RPMI7951 (cell line): ENCODE measurements around the genes BNC2, PLIN2 and IFNA21.

DNA sequence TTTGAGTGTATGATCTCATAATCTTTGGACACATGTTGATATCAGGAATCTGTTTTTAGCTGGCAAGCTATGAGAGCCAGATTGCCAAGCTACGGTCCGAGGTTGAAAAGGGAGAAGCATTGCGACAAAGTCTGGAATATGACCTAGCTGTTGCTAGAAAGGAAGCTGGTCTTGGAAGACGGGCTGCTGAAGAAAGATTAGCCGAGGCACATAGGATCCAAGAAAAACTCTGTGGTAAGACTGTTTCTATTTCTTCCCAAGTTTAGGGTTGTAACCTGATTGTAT is 25.9 kb downstream of the CCDC171 start:
- RAMPAGE, long total RNA = no peak

- RAMPAGE, long total RNA = no peak
These were observed 586.1 kb downstream of the CCDC171 start for GRCh38 chr9:16138786-16139418.

- RAMPAGE, long total RNA = no peak
These were observed 601.7 kb downstream of the CCDC171 start for GRCh38 chr9:16154510-16154982.

DNA sequence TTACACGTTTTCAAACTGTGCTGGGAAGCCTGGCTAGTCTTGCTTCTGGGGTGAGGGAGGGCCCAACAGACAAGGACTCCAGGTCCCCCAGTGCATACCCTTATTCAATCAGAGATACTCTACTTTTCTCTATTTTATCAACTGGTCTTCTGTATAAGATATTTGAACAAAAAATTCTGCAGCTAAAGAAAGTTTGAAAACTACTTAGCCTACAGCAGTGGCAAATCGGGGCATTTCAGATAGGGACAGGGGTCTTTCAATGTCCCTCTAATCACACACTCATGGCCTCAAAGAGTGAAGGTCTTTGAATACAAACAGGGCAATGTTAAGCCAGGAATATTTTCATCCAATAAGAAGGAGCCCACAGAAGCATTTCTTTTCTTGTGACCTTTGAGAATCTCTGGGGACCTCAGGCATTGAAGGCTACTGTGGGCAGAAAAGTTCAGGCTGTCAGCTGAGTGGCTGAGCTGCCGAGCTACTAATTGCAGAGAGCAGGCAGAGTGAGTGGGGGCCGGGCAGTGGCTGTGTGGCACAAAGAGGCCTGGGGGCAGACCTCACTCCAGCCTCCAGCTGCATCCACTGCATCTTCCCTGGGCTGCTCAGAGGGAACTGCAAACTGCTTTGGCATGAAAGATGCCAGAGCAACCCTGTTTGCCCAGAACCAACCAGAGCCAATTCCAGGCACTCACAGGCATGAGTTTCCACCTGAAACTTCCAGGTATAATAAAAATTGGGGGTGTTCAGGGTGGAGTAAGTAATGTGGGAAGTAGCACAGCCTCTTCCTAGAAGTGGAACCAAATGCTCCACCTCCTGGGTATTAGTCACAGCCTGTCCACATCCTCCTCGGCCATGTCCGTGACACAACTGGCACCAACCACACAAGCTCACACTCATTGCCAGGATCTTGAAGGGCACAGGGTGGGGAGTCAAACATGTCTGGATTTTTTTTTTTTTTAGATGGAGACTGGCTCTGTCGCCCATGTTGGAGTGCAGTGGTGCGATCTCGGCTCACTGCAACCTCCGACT is 549.1 kb downstream of the BNC2 start:
- RAMPAGE, long total RNA = no peak

- RAMPAGE, long total RNA = no peak
These were observed 4.0 kb downstream of the BNC2 start for GRCh38 chr9:16866356-16867067.

GRCh38 chr9:16870317-16871296 is at the start of gene BNC2:
BNC2 (minus strand) TSS chr9:16870670.
- RAMPAGE, long total RNA = no peak

- RAMPAGE, long total RNA = no peak
These were observed 42.1 kb upstream of the SH3GL2 start for GRCh38 chr9:17536672-17537312.

DNA sequence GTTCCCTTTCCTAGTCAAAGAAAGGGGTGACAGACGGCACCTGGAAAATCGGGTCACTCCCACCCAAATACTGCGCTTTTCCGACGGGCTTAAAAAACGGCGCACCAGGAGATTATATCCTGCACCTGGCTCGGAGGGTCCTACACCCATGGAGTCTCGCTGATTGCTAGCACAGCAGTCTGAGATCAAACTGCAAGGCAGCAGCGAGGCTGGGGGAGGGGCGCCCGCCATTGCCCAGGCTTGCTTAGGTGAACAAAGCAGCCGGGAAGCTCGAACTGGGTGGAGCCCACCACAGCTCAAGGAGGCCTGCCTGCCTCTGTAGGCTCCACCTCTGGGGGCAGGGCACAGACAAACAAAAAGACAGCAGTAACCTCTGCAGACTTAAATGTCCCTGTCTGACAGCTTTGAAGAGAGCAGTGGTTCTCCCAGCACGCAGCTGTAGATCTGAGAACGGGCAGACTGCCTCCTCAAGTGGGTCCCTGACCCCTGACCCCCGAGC is 295.7 kb upstream of the ADAMTSL1 start:
- RAMPAGE, long total RNA = no peak

GRCh38 chr9:18184944-18185513 is 288.9 kb upstream of the ADAMTSL1 start:
- RAMPAGE, long total RNA = no peak

GRCh38 chr9:18383053-18383510 is 90.9 kb upstream of the ADAMTSL1 start:
- RAMPAGE, long total RNA = no peak

GRCh38 chr9:18632924-18633400 is 159.0 kb downstream of the ADAMTSL1 start:
- RAMPAGE, long total RNA = no peak

DNA sequence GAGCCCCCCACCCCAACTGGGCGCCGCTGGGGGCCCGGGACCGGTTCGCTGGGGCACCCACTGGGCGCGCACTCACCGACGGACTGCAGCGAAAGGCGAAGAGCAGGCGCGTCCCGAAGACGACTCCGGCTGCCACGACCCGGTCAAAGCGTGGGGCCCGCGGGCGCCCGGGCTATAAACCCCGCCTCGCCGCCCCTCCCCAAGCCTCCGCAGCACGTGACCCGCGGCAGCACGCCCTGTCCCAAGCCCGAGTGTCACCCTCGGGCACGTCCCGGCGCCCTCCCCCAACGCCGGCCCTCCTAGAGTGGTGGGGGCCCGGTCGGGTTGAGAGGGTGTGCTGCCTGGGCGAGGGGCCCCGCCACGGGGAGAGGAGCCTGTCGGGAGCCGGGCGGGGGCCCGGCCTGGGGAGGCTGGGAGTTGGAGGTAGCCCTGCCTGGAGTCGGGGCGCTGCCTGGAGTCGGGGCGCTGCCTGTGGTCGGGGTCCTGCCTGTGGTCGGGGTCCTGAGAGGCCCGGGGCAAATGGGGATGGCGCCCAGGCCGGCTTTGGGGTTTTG is at the start of gene PLIN2:
PLIN2 (minus strand) TSS at position 150 of the 554 bp plus-strand sequence.
- RAMPAGE, long total RNA = no peak

DNA sequence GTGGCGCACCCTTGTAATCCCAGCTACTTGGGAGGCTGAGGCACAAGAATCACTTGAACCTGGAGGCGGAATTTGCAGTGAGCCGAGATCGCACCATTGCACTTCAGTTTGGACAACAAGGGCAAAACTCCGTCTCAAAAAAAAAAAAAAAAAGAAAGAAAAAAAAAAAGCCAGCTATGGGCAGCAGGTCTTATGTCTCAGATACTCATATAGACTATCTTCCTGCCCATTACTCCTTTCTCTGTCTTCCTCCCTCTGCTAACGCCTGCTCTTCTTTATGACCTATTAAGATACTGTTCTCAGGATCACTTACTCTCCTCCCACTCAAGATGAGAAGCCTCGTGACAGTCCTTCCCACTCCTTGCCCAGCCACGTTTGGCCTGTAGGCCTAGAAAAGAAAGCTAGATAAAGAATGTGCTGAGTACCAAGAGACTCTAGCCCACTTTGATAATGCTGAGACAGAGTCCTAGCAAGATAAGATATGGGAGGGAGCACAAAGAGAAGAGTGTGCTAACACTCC is 6.9 kb upstream of the DENND4C start:
- RAMPAGE, long total RNA = no peak

GRCh38 chr9:19408310-19408609 is 549 bp upstream of the ACER2 start:
- RAMPAGE, long total RNA = no peak

DNA sequence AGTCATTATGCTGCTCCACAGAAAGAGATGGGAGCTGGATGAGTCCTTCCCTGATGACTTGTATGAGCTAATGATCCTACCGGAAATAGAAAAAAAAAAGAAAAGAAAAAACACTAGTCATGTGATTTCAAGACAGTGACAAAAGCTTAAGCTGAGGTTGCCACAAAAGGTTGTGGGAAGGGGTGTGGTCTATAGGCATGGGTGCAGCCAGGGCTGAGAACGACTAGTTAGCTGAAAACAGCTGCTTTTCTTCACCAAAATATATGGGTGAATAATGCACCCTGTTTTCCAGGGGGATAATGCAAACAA is 300.6 kb downstream of the MLLT3 start:
- RAMPAGE, long total RNA = no peak

DNA sequence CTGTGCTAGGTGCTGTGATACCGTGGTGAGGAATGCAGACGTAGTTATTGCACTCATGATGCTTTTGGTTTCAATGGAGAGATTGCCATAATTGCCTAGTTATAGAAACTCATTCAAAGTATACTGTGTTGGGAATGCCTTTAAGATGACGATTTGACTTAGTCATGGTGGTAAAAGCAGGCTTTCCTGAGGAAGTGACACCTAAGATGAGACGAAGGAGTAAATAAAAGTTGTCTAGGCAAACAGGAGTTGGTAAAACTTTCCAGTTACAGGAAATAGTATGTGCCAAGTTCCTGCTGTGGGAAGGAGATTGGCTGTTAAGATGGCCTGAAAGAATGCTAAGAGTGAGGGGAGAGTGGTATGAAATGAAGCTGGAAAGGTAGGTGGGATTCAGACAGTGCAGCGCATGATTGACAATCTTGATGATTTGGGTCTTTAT is 48.1 kb downstream of the FOCAD start:
- RAMPAGE, long total RNA = no peak

DNA sequence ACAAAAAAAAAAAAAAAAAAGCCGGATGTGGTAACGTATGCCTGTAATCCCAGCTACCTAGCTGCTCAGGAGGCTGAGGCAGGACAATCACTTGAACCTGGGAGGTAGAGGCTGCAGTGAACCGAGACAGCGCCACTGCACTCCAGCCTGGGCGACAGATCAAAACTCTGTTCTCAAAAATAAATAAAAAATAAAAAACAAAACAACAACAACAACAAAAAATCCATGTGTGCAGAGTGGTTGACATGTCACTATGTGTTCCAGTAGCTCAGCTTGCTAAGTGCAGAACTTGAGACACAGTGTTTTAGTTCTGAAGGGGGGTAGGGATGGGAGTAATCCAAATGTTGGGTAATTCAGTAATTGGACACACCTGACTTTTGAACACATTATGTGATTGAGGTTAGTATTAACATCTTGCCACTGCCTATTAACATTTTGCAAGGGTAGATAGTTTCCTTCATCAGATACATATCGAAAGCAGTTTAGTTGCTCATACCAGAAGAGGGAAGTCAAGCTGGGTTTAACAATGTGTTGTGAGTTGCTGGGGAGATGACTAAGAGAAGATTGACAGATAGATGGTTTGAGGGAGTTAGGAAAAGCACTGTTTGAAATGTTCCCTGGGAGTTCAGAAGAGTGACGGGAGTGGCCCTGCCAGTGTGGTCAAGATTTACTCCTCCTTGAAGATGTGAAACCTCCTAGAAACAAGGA is 1.0 kb downstream of the HACD4 start:
- RAMPAGE, long total RNA = no peak

GRCh38 chr9:21080172-21080378 is 2.3 kb upstream of the IFNB1 start:
- RAMPAGE, long total RNA = no peak

- RAMPAGE, long total RNA = no peak
These were observed at the start of gene IFNA21 for GRCh38 chr9:21166605-21166959. IFNA21 (minus strand) TSS chr9:21166660.

- RAMPAGE, long total RNA = no peak
These were observed 117.7 kb upstream of the MTAP start for GRCh38 chr9:21684582-21685351.